Cardiac ventricle fibroblast (primary cell): ENCODE measurements around the genes SLC6A12 and B4GALNT3.

DNA sequence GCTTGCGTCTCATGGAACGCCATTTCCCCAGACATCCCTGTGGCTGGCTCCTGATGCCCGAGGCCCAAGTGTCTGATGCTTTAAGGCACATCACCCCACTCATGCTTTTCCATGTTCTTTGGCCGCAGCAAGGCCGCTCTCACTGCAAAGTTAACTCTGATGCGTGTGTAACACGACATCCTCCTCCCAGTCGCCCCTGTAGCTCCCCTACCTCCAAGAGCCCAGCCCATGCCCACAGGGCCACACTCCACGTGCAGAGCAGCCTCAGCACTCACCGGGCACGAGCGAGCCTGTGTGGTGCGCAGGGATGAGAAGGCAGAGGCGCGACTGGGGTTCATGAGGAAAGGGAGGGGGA, 47.5 kb upstream of the IQSEC3 start:
- RAMPAGE, long total RNA, result no peak

- RAMPAGE, long total RNA, result no peak
Measured at GRCh38 chr12:76257-76603, 9.7 kb downstream of the IQSEC3 start.

DNA sequence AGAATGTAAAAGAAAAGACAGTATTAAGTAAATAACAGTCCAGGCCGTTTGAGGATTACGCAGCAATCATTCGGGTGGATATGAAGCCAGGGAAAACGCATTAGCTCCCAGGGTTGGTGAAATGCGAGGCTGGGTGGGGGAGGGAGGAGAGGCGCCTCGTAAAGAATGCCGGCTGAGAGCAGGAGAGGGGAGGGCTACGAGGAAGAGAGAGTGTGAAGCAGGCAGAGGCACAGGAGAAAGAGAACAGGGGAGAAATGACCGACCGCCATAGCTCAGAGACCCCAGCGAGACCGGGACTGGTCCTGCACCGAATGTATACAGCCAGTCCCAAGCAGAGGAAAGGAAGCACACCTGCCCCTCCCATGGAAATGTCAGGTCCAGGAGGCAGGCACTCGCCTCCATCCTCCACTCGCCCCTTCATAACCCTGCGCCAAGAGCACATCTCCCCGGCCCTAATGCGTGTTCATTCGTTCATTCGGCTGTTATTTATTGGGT, 73.1 kb downstream of the IQSEC3 start:
- RAMPAGE, long total RNA, result no peak

- RAMPAGE, long total RNA, result no peak
Measured at GRCh38 chr12:210850-211490, 3.0 kb downstream of the SLC6A12 start.

- RAMPAGE, long total RNA, result no peak
Measured at GRCh38 chr12:213937-214494, at the start of gene SLC6A12. TSS of gene SLC6A12 (minus strand) at chr12:214157.

- RAMPAGE, long total RNA, result no peak
Measured at GRCh38 chr12:254317-254606, 8.4 kb downstream of the SLC6A13 start.

DNA sequence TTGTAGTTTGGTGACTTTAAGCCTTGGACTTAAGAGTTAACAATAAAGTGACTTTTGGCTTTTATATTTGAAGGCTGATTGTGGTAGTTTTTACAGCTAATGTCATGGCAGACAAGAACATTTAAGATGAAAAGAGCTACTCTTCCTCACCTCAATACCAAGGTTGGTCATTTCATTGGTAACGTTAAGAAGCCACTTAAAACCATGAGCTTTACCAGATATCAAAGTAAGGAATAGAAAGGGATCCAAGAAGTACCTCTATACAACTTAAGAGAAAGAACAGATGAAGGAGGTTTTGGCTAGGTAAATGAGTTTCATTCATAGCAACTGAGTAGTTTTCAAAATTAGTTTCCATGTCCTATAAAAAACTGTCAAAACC, 23.7 kb upstream of the SLC6A13 start:
- RAMPAGE, long total RNA, result no peak

DNA sequence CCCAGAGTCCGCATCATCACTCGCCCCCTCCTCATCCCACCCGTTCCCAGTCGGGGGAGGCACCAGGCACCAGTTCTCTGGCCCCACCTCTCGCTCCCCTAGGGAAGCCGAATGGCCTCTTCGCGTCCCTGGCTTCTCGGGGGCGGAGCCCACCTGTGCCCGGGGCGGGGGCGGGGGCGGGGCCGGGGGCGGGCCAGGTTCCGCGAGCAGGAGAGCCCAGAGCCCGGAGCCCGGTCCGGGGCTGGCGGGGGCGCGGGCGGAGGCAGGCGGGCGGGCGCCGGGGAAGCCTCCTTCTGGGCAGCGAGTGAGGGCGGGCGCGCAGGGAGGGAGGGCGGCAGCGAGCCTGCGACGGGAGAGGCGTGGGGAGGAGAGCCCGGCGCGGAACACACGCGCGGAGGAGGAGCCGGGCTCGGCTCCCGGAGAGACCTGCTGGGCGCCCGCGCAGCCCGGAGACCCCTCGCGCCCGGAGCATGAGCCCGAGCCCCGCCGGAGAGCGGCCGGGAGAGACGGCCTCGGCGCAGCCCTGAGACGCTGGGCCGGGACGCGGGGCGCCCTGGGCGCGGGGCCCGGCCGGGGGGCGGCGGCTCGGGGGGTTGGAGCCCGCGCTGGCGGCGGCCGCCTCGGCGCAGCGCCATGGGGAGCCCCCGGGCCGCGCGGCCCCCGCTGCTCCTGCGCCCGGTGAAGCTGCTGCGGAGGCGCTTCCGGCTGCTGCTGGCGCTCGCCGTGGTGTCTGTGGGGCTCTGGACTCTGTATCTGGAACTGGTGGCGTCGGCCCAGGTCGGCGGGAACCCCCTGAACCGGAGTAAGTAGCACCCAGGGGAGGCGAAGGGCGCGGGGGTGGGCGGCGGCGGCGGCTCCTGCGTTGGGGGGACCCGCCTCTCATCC, at the start of gene B4GALNT3:
Gene B4GALNT3, plus strand, starts transcription at position 196 of the 885 bp plus-strand sequence.
- RAMPAGE, long total RNA, result no peak

- RAMPAGE, long total RNA, result no peak
Measured at GRCh38 chr12:460629-461380, 1.1 kb downstream of the B4GALNT3 start.

- RAMPAGE, long total RNA, result no peak
Measured at GRCh38 chr12:532719-533469, 73.2 kb downstream of the B4GALNT3 start.

- RAMPAGE, long total RNA, result no peak
Measured at GRCh38 chr12:550497-551150, 90.9 kb downstream of the B4GALNT3 start.

DNA sequence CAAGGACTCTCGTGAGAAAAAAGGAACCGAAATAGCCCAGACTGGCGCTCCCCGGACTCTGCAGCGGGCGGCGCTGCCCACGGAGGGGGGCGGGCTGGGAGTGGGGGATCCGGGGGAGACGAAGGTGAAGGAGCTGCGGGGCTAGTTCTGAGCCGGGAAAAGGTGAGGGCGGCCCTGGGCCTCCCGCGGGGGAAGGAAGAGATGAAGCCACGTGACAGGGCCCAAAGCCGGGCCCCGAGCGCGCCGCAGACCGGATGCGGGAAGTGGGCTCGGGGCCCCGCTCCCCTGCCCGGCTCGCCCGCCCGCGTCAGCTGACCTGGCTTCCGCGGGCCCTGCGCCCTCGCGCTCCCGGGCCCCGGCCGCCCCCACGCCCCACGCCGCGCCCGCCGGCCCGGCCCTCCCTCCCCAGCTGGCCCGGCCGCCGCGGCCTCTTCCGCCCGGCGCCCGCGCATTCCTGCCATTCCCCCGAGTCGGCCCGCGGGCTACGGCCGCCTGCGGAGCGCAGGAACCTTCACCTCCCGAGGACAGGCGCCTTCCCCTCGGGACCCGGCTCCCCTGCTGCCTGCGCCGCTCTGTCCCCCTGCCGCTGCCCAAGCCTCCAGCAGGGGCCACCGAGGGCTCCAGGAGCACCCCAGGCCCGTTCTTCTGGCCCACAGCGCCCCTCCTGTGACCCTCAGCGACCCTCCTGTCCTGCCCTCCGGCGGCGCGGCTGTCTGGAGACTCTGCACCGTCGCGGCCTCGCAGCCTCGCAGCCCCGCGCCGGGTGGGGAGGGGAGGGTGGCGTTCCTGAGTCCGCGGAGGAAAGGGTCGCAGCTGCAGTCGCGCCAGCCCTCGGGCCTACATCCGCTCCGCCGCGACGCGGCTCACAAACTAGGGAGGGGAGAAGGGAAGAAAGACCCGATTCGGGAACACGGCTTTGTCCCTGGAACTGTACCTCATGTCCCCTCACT, 20.4 kb downstream of the NINJ2 start:
- RAMPAGE, long total RNA, result no peak

GRCh38 chr12:751500-752216, 721 bp upstream of the WNK1 start:
- RAMPAGE, long total RNA, result no peak

DNA sequence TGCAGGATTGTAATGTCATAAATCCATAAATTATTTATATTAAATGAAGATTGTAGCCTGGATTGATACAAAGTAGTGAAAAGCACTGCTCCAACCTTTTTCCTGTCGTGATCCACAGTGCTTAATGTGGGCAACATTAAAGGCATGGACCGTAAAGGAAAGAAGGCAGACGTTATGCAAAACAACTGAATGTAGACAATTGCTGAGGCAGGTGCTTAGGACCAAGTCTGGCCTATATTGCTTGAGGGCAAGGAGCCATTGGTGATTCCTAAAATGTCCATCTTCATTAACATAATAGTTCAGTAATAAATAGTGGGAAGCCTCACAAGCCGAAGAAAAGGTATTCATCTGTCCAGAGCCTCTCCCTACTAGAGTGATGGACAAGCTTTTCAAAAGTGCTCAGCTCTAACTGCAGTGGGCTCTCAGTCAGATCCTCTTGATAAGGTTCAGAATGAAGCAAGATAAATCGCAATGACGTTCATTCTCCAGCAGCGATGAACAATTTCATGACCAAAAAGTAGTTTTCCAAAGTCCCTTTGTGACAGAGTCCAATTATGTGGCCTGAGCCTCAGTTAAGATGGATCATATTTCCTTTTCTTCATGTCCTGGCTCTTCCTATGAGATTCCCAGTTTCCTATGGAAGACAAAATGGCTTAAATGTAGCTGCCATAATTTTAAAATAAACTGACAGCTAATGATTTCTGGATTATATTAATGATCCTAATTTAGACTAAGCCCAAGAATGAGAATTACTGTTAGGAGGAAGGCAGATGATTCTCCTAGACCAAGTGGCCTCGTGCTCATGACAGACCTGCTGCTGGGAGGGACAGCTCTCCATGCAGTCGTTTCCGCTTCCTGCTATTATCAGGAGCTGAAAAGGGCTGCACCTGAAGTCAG, 36.4 kb downstream of the RAD52 start:
- RAMPAGE, long total RNA, result no peak

DNA sequence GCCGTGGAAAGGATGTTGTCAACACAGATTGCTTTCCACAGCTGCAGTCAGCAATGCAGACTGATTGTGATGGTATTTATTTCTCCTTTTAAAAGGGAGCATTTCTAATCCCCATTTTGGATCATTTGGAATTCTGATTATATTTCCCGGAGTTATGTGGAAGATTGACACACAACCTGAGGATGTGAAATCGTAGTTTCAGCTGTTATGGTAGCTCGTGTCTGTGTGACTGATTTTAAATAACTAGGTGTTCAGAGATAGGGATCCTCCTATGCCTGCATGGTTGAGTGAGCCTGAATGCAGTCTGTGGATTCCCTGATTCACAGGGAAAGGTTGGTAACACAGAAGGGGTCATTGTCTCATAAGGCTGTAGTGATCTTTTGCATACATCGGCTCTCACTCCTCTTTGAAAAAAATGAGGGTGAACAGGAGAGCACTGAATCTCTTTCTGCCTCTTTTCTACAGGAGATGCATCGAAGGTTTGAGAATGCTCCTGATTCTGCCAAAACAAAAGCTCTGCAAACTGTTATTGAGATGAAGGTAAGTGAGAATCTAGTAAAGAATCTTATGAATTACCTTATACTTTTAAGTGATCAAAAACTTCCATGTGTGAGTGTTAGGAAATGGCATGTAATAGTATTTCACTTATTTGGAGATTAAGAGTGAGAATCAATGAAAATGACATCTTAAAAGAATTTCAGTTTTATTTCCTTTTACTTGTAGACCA, 113.4 kb downstream of the ERC1 start:
- RAMPAGE, long total RNA, result no peak

DNA sequence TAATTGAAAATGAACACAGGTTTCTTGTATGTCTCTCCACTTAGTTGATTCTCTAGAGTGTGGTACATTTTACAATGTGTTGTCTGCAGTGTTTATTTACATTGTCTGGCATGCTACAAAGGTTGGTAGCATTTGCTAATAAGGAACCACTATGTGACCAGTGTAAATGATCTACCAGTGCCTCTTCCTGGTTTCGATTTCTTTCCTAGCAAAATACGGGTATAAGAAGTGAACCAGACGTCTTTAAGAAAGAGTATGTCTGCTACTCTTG, 246.4 kb downstream of the FBXL14 start:
- RAMPAGE, long total RNA, result no peak

GRCh38 chr12:1786574-1787201, 33.7 kb upstream of the LRTM2 start:
- RAMPAGE, long total RNA, result no peak

- RAMPAGE, long total RNA, result no peak
Measured at GRCh38 chr12:1796798-1797117, 23.6 kb upstream of the LRTM2 start.

- RAMPAGE, long total RNA, result no peak
Measured at GRCh38 chr12:1800660-1801019, 19.7 kb upstream of the LRTM2 start.

GRCh38 chr12:1920816-1921440, 2.5 kb upstream of the CACNA2D4 start:
- RAMPAGE, long total RNA, result no peak